HT-29 (cell line): ENCODE measurements around the gene NTRK2.

- RAMPAGE, long total RNA, result no peak
Measured at GRCh38 chr9:84669068-84670119, at the start of gene NTRK2. Gene NTRK2 (plus strand): TSS chr9:84669729.

DNA sequence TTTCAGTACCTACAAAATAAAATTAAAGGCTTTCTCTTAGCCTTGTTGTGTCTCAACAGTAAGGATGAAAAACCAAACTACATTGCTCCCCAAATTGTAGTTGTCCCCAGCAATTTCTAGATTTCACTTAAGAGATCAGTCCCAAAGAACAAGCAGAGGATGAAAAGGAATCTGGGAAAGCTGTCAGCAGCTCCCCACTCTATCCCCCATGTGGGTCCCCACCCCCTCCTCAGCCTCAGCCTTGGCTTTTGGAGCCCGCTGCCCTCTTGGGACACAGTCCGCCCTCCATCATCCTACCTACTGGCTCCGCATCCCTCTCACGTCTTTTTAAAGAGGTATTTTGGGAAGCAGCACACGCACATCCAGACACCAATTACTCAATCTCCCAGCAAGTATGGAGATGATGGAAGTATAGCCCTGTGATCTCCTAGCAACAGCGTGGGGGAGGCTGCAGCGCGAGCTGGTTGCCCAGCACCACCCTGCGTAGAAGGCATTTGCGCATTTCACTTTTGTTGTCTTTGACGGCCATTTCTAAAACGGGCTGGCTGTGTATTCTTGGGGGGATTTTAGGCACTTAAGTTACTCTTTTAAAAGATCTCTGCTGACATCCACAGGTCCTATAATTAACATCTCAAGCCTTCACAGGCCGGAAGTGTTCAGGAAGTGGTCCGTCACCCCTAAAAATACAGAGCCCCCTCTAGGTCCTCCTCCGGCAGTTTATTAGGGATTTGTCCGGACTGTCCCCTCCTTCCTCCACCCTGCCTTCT lies 371.2 kb downstream of the NTRK2 start:
- RAMPAGE, long total RNA, result no peak

DNA sequence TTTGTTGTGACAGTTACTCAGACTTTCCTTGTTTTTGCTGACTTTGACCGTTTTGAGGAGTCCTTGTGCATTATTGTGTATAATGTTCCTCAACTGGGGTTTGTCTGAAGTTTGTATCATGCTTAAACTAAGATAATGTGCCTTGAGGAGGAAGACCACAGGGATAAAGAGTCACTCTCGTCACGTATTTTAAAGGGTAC lies 377.0 kb downstream of the NTRK2 start:
- RAMPAGE, long total RNA, result no peak

DNA sequence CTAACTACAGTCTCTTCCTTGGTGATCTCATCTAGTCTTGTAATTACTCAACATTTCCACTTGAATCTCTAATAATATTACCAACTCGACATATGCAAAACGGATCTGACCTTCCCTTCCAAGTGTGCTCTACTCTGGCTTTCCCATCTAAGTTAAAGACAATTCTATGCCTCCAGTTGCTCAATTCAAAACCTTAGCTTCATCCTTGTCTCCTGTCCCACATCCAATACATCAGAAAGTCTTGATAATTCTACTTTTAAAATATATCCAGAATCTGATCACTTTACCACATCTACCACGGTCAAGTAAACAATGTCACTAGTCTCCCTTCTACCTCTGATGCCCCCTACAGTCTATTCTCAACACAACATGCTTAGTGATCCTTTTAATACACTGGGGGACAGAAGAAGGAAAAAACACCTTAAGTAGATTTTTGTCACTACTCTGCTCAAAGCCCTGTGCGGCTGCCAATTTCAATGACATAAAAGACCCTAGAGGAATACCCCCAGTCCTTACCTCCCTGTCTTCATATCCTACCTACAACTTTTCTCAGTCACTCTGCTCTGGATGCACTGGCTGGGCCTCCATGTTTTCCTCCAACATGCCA lies 25.3 kb downstream of the AGTPBP1 start:
- RAMPAGE, long total RNA, result no peak

GRCh38 chr9:85805453-85806151 lies 63.8 kb upstream of the AGTPBP1 start:
- RAMPAGE, long total RNA, result no peak

GRCh38 chr9:85965706-85966456 lies 24.9 kb downstream of the NAA35 start:
- RAMPAGE, long total RNA, result no peak

DNA sequence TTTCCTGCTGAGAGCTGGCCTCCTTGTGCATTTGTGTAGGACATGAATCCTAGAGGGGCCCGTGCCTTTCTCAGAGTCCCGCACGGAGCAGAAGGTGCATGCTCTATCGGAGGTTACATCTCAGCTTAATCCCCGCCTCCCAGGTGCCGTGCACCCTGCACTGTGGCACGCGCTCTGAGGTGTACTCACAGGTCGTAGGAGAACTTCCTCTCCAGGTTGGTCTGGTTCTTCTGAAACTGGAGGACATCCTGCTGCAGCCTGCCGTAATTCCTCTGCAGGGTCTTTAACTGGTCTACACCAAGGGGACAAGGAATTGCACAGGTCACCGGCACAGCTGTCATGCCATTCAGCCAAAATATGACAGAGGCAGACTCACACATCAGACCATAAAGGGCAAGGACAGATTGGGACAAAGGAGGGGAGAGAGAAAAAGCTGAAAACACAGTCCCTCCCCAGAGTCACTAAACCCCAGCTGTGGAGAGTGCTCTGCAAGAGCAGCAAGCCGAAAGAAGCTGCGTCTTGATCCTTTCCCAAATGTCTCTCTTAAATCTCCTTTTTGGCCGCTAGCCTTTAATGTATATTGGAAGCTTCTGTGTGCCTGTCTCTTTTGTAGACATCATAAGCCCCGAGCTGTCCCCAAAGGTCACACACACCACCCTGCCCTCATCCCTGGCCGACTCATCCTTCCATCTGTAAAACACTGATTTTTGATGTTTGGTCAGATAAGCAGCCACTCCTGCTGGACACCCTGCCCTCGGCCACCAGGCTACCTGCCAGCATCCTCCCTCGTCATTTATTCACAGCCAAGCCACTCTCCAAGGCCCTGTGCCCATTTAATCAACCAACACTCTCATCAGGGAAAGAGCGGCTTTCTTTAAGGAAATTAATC lies 52.8 kb downstream of the GOLM1 start:
- RAMPAGE, long total RNA, result no peak

- RAMPAGE, long total RNA, result no peak
Measured at GRCh38 chr9:86246690-86247305, 12.7 kb downstream of the C9orf153 start.

- RAMPAGE, long total RNA, result no peak
Measured at GRCh38 chr9:86281489-86282463, 562 bp downstream of the ISCA1 start.

- RAMPAGE, long total RNA, result no peak
Measured at GRCh38 chr9:86287993-86288433, 5.7 kb upstream of the ISCA1 start.

- RAMPAGE, long total RNA, result no peak
Measured at GRCh38 chr9:86297680-86298168, 15.4 kb upstream of the ISCA1 start.

DNA sequence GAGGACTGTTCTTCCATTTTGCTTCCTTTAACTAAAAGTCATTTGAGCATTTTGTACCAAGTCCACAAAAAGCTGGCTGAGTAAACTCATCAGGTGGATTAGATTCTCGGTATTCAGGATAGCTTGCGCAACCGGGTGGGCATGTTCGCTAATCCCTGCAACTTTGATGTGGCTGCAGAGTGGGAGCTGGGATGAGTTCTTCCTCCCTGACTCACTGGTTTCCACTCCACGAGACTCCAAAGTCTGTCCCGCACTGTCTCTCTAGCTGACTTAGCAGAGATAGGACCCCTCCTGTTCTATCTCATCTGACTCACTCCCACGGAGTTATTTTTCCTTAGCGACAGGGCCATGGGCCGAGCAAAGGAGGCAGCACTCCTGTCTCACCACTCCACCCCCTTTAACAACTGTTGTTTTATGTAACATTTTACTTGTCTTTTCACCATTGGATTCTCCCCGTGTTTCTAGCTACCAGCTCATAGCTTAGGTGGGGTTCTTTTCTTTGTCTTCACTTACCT lies 80.2 kb upstream of the TUT7 start:
- RAMPAGE, long total RNA, result no peak

GRCh38 chr9:86455173-86455517 lies 100.9 kb upstream of the TUT7 start:
- RAMPAGE, long total RNA, result no peak

GRCh38 chr9:86721116-86721695 lies 226.1 kb downstream of the GAS1 start:
- RAMPAGE, long total RNA, result no peak

DNA sequence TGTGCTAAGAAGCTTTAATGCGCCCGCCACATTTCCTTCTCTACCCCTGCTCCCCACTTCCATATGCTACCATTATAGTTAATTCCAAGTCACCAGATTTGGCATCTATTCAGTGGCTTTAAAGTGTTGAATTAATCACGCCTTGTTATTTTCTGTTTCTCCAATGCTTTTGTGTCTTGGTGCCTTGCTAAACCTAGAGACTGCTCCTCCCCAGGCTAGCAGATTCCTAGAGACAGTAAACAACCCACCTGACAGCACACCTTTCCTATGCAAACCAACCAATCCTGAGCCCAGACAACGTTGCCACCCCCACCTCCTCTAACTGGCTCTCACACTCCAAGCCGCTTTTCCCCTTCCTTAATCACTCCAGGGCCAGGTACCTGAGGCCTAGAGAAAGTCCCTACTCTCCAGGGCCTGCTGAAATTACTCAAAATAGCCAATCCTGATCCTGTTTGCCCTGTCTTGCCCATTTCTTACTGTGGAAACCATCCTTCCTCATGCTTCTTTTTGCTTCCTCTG lies 53.5 kb downstream of the GAS1 start:
- RAMPAGE, long total RNA, result no peak

GRCh38 chr9:87372408-87373095 lies 125.1 kb upstream of the DAPK1 start:
- RAMPAGE, long total RNA, result no peak

DNA sequence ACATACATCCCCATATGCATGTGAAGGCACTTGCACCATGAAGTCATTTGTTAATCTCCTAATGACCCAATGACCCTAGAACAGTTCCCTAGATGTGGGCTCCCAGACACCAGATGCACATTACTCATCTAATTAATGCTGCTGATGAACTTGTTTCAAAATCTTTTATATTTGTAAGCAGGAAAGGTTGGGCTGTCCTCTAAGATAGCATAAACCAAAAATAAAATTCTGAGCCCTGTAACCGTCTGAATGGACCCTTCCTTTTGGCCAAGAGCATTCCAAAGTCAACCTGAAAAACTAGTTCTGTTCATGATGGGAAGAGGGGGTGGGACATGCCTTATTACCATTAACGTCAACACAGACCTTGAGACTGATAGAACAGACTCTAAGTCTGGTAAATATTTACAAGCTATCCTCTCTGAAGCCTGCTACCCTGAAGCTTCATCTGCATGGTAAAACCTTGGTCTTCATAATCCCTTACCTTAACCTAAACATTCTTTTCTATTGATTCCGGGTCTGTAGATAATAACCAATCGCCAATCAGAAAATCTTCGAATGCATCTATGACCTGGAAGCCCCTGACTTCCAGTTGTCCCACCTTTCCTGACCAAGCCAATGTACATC lies 90.9 kb upstream of the DAPK1 start:
- RAMPAGE, long total RNA, result no peak

DNA sequence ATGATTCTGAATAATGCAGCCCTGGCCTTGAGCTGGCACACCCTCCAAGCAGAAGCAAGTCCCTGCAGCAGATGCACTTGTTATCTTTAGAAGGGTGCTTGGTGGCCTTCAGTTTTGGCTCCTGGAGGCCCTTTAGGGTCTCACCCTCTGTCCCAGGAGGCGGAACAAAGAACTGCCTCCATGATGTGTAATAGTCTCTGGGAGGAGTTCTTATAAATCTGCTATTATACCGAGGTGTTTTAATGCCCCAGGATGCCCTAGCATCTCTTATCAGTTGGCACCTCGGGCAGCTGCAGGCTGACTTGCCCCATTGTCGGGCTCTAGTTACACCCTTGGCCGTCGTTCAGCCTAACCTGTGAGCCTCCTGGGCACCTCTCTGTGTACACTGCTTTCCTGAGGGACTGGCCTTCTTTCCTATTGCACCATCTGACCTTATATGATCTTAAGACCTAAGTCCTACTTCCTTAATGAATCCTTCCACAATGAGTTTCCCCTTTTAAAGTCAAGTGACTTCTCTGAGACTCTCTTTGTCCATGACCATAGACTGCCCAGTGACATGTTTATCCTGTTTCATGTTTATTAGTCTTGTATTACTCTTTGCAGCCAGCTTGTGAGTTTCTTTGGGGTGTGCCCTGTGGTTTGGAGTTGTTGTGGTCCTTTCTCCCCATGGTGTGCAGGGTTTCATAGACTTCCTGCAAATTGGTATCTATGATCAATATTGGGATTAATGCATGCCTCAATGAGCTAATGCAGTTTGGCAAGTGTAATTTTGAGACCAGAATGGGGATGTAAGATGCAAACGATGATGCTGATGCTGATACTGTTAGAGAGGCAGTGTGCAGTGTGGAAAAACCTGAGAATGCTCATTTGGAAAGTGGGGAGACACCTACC lies 4.8 kb downstream of the DAPK1 start:
- RAMPAGE, long total RNA, result no peak

DNA sequence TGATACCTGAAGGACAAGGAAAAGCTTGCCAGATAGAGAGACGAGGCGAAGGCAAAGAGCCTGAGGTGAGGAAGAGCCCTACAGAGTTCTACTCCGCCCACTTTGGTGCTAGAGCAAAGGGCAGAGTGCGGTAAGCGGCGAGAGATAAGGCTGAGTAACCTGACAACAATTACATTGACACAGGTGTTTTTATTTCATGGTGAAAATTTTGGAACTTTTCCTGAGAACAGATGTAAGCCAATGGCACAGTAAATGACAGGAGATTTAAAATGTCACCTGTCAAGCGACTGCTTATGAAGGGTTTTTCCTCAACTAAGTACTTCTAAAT lies 21.5 kb upstream of the ENSG00000283205 start:
- RAMPAGE, long total RNA, result no peak

GRCh38 chr9:88113184-88113572 lies 25.1 kb downstream of the SPATA31C2 start:
- RAMPAGE, long total RNA, result no peak